Jurkat, Clone E6-1 (cell line): ENCODE measurements around the genes AIM2, CADM3, VSIG8 and ATP1A2.

DNA sequence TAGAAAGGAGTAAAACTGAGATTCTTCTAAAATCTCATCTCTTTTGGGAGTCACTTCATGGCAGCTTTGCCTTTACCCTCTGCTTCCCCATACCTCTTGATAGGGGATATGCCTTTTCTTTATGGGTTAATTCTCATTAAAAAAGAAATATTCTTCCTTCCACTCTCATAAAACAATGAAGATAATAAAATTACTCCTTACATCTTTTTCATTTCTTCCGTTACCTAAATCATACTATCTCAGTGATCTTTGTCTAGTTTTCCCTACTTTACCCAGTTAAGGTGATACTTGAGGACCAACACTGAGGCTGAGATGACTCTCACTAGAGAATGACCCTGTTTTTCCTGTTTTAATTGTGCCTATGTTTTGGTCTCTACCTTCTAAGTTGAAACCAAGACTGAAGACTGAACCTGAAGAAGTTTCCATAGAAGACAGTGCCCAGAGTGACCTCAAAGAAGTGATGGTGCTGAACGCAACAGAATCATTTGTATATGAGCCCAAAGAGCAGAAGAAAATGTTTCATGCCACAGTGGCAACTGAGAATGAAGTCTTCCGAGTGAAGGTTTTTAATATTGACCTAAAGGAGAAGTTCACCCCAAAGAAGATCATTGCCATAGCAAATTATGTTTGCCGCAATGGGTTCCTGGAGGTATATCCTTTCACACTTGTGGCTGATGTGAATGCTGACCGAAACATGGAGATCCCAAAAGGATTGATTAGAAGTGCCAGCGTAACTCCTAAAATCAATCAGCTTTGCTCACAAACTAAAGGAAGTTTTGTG, 25.1 kb downstream of the AIM2 start:
- RRBS, result no CpG with 5 or more reads among the region's 6 CpGs

DNA sequence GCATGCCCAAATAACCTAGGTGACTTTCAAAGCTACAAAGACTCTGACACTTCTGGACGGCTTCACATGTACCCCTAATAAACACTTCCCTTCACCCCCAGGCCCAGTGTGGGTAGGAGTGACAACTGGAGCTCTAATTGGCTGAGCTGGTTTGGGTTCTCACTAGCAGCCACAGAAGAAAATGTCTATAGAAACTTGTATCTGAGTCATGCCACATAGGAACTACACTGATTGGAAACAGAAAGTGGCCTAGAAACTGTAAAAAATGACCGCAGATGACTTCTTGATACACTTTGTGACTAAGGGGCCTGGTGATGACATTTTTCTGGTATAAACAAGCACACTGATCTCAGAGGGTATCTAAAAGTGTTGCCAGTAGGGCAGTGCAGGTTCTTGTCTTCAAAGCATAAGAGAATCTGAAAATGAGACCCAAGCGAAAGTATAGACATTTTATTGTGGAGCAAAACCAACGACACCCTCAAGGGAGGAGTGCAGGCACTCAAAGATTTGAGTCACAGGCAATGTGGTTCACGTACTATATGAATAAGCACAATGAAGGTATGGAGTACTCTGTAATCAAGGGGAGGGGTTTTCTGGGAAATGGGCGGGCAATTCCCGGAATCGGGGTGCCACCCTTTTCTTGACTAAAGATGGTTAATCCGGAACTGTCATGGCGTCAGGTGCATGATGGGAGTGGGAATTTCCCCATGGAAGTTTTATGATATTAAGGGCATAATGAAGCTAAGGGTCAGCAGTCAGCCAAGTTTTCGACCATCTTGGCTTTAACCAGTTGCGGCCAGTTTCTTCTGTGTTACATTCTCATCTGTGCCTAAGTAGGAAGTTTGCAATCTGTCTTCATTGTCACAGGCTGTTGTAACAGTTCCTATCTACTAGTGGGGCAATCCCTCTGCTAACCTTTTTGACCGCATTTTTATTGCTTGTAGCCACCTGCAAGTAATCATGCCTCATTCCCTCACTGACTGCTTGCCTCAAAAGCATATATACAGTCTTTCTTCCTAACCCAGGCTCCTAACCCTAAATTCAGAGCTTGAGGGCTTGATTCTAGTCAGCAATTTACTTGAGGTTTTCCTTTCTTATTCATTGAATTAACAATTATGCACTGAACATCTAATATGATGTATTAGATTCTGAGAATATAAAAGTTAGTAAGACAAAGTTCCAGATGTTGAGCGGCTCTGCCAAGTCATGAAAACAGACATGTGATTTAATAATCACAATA, at the start of gene AIM2:
TSS of gene AIM2 (minus strand) at position 54 of the 1,240 bp plus-strand sequence.
- RRBS, result 62% methylated on average over 1 of the region's 14 CpGs

- RRBS, result 44% methylated on average over 27 of the region's 67 CpGs
Observed at GRCh38 chr1:159171542-159172653, at the start of gene CADM3. TSS of gene CADM3 (plus strand) at chr1:159171615.

DNA sequence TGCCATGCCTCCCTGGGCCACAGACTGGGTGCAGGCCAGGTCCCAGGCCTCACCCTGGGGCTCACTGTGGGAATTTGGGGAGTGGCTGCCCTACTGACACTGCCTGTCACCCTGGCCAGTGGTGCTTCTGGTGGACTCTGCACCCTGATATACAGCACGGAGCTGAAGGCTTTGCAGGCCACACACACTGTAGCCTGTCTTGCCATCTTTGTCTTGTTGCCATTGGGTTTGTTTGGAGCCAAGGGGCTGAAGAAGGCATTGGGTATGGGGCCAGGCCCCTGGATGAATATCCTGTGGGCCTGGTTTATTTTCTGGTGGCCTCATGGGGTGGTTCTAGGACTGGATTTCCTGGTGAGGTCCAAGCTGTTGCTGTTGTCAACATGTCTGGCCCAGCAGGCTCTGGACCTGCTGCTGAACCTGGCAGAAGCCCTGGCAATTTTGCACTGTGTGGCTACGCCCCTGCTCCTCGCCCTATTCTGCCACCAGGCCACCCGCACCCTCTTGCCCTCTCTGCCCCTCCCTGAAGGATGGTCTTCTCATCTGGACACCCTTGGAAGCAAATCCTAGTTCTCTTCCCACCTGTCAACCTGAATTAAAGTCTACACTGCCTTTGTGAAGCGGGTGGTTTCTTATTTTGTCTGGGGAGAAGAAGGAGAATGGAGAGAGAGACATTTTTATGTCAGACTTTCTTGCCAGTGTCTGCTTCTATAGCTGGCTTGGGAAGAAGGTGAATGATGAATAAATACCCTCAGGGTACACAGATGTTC, 1.4 kb downstream of the ACKR1 start:
- RRBS, result no CpG with 5 or more reads among the region's 5 CpGs

DNA sequence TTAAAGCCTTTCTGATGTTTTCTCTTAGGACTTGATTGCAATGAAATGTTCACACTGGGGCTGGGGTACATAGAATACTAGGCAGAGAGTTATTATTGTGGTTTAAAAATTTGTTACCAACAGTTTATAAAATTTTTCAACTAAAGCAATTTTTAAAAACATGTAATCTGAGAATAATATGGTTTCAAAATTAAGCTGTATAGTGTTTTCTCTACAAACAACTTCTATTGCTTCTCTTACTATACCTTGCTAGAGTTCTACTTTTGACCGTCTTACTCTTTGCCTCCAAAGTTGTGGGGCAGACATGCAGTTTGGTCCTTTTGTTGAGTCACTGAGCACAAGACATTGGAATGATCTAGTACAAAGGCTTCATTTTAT, 28.6 kb downstream of the OR10J1 start:
- RRBS, result no CpG with 5 or more reads among the region's 1 CpG

DNA sequence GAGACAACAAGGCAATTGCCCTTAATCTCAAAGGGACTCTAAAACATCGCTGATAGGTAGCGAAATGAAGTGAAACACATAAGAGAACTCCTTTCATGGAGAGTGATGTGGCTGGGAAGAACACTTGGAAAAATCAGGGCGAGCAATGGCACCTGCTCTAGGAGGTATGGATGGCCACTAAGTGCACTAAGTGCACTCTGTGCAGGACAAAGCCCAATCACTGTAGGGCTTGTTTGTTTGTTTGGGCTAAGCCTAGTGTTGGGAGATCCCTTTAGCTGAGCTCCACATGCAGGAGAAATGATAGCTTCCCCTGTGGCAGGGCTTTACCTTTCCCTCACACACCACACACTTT, 7.7 kb downstream of the APCS start:
- RRBS, result no CpG with 5 or more reads among the region's 3 CpGs

- RRBS, result no CpG with 5 or more reads among the region's 4 CpGs
Observed at GRCh38 chr1:159752334-159752613, 28.5 kb upstream of the DUSP23 start.

DNA sequence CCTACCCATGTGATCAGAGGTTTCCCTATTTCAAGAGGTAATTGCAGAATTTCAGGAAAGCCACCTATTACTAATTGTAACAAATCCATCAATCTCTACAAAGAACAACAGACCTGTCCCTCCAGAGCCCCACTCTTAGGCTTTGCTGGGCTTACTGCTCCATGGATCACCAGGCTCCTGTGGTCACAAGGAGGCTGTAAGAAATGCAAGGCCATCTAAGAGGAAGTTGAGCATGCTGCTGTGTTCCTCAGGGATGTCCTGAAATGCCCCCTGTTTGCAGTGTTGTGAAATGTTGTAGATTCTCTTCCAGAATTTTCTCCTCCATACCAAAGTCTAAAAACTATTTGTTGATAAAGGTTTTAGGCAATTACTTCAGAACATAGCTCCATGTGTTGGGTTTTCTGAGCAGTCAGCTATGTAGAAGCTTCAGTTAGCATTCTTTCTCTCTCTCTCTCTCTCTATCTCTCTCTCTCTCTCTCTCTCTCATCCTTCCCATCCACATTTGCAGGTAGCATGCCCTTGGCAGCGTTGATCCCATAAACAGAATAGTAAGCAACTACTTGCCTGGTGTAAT, 24.3 kb upstream of the DUSP23 start:
- RRBS, result no CpG with 5 or more reads among the region's 1 CpG

DNA sequence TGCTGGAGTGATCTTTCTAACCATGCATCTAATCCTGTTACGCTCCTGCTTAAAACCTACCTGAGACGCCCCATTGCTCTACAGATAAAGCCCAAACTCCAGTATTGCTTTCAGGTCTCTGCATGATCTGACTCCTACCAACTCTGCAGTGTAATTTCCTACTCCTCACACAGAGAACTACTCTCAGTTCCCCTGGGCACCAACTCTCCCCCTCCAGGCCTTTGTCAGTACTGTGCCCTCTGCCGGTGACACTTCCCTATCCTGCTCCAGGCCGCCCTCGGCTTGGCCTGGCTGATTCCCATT, 2.5 kb downstream of the SLAMF8 start:
- RRBS, result no CpG with 5 or more reads among the region's 5 CpGs

GRCh38 chr1:159830117-159830667, 3.5 kb downstream of the SLAMF8 start:
- RRBS, result no CpG with 5 or more reads among the region's 6 CpGs

DNA sequence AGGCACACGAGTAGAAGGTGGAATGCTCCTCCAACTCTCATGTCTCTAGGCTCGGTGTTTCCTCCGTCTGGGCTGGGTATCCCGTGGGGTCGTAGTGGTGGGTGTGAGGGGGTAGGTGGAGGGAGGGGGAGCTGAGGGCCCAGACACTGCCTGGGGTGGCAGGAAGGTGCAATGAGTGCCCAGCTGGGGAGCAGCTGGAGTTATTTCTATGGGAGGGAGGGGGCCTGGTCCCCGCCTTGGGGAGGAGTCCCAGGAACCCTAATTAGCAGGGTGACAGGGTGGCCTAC, at the start of gene VSIG8:
TSS of gene VSIG8 (minus strand) at position 177 of the 287 bp plus-strand sequence.
- RRBS, result no CpG with 5 or more reads among the region's 6 CpGs

DNA sequence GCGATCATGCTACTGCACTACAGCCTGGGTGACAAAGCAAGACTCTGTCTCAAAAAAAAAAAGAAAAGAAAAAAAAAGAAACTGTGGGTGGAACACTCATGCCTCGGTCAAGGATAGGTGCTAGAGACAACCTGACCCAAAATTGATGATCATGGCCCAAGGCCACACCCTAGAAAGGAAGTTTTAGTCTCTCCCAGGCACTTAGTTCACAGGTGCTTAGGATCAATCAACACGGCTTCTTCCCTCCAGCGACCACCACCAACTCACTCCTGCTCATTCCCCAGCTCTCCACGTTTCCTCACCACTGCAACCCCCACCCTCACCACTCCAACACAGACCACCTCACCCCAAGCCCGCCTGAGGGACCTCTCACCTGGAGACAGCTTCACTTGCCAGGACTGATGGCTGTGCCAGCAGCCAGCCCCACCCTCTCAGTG, 7.9 kb downstream of the TAGLN2 start:
- RRBS, result no CpG with 5 or more reads among the region's 6 CpGs

- RRBS, result no CpG with 5 or more reads among the region's 8 CpGs
Observed at GRCh38 chr1:159938076-159938855, 7.1 kb downstream of the IGSF9 start.

DNA sequence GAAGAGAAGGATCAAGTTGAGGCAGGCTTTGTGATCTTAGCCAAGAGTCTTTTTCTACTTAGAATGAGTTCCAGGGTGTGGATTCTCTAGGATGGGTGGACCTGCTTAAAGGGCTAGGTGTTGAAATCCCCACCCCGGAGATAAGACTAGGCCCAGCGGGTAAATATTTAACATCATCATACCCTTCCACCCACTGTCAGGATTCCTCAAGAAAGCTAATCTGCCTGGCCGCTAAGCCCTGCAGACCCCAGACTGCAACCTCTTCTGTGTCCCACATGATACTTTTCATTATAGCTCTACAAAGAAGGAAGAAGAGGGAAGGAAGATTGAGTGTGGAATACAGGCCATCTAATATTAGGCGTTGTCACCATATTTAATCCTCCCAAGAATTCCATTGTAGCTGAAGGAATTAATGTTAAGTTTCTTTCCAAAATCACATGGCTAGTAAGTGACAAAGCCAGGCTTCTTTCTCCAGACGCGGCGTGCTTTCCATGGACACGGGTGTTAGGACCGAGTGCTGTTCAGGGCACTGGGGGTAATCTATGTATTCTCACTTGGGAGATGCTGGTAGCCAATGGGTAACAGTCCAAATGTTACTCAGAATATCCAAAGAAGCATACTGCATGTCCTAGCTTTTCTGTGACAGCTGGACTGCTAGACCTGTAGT, 5.6 kb downstream of the IGSF9 start:
- RRBS, result no CpG with 5 or more reads among the region's 9 CpGs

DNA sequence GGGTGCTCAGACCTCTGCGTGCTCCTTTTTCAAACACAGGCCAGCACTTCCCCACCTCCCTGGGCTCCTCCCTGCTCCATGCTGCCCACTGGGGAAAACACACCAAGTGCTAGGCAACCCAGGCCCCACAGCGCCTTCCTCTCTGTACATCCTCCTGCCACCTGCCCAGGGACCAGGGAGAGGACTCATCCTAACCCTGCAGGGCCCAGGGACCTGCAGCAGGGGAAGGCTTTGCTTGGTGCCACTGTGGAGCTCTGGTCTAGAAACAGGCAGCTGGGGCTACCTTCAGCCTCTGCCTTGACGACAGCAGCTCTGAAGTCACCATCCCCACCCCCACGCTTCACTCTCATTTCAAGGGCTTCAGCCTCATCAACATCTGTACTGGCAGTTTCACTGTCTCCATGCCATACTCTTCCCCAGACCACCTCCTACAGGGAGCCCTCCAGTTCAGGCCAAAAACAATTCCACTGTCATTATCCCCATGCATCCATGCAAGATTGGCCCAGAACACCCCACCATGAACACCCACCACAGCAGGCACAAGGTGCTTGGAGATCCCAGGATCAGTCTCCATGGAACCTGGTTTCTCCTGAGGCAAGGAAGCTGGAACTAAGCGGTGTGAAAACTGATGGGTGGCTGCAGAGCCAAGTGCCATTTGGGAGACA, 1.1 kb downstream of the IGSF8 start:
- RRBS, result no CpG with 5 or more reads among the region's 5 CpGs

- RRBS, result no CpG with 5 or more reads among the region's 12 CpGs
Observed at GRCh38 chr1:160115468-160115967, at the start of gene ATP1A2. TSS of gene ATP1A2 (plus strand) at chr1:160115759.

GRCh38 chr1:160204167-160204935, 833 bp upstream of the PEA15 start:
- RRBS, result no CpG with 5 or more reads among the region's 3 CpGs

- RRBS, result 10% methylated on average over 21 of the region's 43 CpGs
Observed at GRCh38 chr1:160205653-160206403, 644 bp downstream of the PEA15 start.

GRCh38 chr1:160215795-160216904, 11.0 kb downstream of the PEA15 start:
- RRBS, result no CpG with 5 or more reads among the region's 1 CpG

DNA sequence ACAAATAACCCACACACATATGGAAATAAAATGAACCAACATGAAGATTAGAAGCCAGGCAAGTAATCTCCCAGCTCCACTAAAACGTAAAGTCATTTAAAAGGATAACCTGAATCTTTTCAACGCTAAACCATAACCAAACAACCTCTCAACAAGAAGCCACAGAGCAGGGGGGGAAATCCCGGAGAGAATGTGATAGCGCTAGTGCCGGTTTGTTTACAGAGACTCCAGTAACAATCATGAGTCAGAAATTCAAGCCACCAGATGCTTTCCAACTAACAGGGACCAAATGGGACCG, 901 bp downstream of the DCAF8 start:
- RRBS, result no CpG with 5 or more reads among the region's 6 CpGs